A375 (cell line): ENCODE measurements around a stretch of chr22.

- RAMPAGE, long total RNA, result no peak
Measured at GRCh38 chr22:20657019-20657752, 116.7 kb upstream of the SERPIND1 start.

DNA sequence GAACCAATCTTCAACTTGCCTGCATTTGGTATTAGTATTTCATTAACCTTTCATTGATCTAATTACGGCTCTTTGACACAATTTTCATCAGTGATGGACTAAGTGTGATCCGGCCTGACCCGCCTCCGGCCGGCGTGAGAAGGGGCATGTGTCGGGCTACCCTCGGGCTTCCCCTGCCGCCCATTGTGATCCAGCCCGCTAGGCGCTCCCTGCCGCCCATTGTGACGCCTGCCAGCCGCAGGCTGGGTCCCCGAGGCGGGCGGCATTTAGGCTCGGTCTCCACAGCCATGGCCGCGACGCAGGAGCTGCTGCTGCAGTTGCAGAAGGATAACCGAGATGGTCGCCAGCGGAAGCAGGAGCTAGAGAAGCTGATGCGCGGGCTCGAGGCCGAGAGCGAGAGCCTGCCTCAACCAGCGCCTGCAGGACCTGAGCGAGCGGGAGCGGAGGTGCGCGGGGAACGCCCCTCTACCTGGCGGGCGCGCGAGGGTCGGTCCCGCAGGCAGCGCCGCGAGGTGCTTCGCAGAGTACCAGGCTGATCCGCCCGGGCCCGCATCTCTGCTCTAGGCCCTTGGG is 72.0 kb upstream of the SERPIND1 start:
- RAMPAGE, long total RNA, result no peak

GRCh38 chr22:20702434-20703496 is 71.1 kb upstream of the SERPIND1 start:
- RAMPAGE, long total RNA, result no peak

GRCh38 chr22:20783723-20784157 is 9.8 kb downstream of the SERPIND1 start:
- RAMPAGE, long total RNA, result no peak

- RAMPAGE, long total RNA, result no peak
Measured at GRCh38 chr22:20885226-20886062, 26.6 kb downstream of the SNAP29 start.

DNA sequence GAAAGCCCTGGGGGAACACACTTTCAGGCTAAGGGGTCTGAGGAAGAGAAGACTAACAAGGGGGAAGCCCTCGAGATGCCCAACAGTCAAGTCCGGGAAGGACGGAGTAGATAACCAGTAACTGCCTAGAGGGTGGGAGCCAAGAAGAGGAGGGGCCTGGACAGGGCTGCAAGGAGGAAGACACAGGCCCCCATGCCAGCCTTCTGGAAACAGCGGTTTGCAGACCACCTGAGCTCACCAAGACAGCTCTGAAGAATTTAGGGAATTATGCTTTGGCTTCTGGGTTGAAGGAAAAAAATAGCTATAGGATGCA is 9.0 kb upstream of the AIFM3 start:
- RAMPAGE, long total RNA, result no peak

DNA sequence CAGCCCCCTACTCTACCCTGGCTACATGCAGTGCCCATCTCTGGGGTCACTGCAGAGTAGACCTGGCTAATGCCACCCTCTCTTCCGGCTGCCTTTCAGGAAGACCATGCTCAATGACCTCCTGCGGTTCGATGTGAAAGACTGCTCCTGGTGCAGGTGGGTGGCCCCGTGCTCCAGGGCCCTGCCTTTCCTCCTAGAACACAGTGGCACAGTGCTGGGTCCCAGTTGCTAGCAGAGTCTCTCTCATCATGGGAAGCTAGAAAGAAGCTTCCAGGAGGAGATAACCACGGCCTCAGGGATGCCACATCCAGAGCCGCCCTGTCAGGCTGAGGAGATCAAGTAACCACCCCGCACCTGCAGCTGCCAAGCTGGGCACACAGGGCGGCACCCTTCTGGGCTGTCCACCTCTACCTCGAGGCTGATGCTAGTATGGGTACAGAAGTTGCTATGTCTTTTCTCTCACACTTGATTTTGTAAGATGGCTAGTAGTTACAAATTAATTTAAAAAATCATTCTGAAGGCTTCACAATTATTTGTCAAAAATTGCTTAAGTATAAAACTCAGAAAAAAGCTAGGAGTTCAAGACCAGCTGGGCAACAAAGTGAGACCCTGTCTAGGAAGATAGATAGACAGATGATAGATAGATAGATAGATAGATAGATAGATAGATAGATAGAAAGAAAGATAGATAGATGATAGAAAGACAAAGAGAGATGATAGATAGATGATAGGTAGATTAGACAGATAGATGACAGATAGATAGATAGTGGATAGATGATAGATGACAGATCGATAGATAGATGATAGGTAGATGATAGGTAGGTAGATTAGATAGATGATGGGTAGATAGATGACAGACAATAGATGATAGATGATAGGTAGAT is 3.9 kb downstream of the LZTR1 start:
- RAMPAGE, long total RNA, result no peak

DNA sequence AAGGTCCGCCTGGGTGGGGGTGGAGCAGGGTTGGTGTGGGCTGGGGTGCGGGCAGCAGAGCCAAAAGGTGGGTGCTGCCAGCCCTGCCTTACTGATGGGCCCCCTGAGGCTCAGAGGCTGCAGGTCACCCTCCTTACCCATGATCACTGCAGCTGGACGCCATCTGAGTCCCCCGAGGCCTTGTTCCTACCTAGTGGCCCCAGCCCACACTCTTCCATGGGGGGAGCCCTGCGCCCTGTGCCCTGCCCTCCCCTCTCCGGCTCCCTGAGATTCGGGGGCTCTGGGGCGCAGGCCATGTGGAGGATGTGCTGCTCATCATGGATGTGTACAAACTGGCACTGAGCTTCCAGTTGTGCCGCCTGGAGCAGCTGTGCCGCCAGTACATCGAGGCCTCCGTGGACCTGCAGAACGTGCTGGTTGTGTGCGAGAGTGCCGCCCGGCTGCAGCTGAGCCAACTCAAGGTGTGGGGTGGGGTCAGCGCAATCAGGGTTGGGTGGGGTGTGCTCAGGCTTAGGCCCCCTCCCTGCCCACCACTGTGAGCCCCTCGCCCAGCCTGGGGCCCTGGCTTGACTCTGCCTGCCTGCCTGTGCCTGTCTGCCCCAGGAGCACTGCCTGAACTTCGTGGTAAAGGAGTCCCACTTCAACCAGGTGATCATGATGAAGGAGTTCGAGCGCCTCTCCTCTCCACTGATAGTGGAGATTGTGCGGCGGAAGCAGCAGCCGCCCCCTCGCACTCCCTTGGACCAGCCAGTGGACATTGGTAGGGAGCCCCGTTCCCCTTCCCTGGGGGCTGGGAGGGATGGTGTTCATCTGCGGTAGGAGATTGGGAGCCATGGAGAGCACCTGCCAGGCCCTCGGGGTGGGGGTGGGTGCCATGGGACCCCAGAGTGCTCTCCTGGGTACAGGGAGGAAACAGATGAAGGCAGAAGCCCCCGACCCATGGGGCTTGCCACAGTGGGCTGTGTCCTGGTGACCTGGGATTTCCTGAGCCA is 7.4 kb downstream of the THAP7 start:
- RAMPAGE, long total RNA, result no peak

DNA sequence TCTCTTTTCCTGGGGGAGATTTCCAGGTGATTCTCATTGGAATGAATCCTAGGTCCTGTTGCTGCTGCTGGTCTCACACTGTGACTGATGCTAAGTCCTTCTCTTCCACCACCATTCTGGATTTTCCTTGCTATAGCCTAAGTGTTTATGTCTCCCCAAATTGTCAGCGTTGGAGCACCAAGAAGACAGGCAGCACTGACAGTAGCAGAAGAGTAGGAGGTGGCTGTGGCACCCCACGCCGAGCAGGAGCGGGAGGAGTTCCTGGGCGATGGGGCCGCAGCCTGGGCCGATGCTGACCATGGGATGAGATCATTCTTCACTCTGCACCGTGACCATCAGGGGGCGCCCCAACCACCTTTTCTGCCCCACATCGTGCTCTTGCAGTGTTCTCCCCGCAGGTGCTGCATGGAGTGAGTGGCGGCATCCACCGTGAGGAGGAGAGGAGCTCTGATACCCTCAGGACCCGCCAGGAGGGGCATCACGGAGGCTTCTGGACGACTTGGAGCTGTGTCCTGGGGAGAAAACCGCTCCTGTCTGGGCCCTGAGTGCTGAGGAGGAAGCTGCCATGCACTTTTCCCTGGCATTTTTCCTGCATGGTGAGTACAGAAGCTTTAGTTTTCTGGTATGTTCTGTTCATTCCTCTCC is 57.0 kb downstream of the LRRC74B start:
- RAMPAGE, long total RNA, result no peak

DNA sequence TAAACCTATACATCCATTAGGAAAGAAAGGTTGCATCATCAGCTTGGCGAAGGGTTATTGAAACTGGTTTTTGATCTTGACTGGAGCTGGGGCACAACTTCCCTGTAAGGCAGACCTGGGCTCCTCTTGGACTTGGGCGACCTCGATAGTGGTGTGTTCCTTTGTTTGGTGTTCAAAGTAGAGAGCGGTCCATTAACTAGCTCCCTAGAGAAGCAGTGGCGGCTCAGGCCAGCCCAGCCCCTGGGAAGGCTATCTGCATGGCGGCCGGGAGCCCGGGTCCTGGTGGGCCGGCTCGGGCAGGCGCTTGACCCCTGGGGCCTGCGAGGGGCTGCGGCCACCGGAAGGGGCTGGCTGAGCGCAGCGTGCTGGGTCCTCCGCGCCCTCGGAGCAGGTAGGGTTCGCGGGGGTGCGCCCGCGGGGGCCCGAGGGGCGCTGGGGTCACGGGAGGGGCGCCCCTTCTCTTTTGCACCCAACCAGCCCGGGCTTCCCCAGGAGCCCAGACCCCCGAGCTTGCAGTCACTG is 763 bp upstream of the HIC2 start:
- RAMPAGE, long total RNA, result no peak

- RAMPAGE, long total RNA, result no peak
Measured at GRCh38 chr22:21444490-21445376, 22.5 kb upstream of the TMEM191C start.

- RAMPAGE, long total RNA, result no peak
Measured at GRCh38 chr22:21448034-21448461, 19.1 kb upstream of the TMEM191C start.

GRCh38 chr22:21731594-21732139 is 3.9 kb downstream of the YPEL1 start:
- RAMPAGE, long total RNA, result no peak

DNA sequence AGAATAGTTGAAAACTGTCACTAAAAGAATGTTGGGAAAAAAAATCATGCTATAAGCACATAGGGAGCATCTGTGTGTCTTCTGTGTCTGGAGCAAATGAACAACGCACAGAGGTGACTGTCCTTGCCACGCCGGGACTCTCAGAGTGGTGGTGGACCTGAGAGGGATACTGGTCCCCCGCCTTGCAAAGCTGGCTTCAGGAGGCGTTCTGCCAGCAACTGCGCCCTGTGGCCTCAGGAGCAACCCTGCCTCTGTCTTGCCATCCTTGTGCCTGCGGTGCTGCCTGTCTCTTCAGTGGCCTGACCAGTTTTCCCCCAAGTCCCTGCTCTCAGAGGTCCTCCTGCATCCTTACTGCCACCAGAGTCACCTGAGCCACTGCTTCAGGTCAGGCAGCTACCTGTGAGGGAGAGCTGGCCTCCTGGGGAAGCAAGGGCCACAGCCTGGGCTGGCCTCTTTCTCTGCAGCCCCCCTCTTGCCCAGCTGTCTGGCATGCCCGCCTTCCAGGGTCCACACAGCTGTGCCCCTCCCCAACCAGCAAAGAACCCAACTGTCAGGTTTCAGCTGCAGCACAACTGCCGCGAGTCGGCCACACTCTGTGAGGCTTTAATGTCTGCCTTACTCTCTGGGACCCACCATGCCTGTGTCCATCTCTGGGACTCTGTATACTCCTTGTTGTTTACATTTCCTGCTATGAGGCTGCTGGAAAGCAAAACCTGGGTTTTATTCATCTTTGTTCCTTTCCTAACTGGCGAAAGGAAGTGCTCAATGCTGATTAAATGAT is 30.5 kb upstream of the YPEL1 start:
- RAMPAGE, long total RNA, result no peak

DNA sequence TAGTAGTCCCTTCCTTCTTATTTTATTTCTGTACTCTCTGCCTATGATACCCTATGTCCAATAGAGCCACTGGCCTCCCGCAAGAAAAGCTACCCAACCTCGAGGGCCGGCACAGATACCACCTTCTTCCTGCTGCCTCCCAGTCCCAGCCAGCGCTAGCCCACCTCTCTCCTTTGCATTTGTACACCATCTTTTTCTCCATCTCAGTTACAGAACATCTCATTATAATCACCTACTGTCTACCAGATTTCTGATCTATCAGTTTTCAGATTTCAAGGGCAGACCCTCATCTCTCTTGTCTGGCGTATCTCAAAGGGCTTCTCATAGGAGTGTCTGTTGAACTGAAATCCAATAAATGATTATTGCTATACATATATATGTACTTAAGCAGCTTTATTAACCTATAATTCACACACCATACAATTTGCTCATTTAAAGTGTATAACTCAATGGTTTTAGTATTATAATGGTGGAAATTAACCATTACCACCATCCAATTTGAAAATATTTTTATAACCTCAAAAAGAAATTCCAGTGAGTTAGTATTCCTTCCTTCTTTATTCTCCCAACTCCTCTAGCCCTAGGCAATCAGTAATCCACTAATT is 65.0 kb downstream of the MAPK1 start:
- RAMPAGE, long total RNA, result no peak

- RAMPAGE, long total RNA, result no peak
Measured at GRCh38 chr22:21805717-21806584, 61.5 kb downstream of the MAPK1 start.

GRCh38 chr22:21807097-21807891 is 60.2 kb downstream of the MAPK1 start:
- RAMPAGE, long total RNA, result no peak

DNA sequence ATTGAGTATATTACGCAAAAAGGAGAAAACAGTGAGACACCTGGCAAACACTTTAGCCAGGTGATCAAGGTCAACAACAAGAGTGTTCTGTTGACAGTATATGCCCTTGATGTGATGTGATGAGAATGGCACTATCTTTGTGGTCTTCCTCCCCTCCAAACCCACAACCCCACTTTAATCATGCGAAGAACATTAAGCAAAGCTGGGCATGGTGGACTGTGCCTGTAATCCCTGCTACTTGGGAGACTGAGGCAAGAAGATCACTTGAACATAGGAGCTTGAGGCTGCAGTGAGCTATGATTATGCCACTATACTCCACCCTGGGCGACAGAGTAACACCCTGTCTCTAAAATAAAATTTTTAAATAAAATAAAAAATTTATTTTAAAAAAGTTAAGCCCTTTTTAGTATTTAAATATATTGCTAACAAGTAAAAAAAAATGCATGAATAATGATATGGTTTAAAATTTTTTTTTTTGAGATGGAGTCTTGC is 25.9 kb downstream of the MAPK1 start:
- RAMPAGE, long total RNA, result no peak

- RAMPAGE, long total RNA, result no peak
Measured at GRCh38 chr22:21937724-21938522, 14.7 kb downstream of the PPM1F start.

GRCh38 chr22:21939233-21939777 is 13.3 kb downstream of the PPM1F start:
- RAMPAGE, long total RNA, result no peak